RPMI7951 (cell line): ENCODE measurements around the genes THAP11, DPEP2NB and NFATC3.

GRCh38 chr16:67677398-67678328 is 11.0 kb downstream of the C16orf86 start:
- RAMPAGE, long total RNA: no peak

- RAMPAGE, long total RNA: no peak
Observed at GRCh38 chr16:67716090-67716806, 2.9 kb downstream of the GFOD2 start.

GRCh38 chr16:67841997-67842927 is at the start of gene THAP11:
Gene THAP11, plus strand, starts transcription at chr16:67842320.
- RAMPAGE, long total RNA: no peak

- RAMPAGE, long total RNA: no peak
Observed at GRCh38 chr16:67860979-67861499, 11.8 kb upstream of the EDC4 start.

GRCh38 chr16:67862806-67863719 is 9.8 kb upstream of the EDC4 start:
- RAMPAGE, long total RNA: no peak

DNA sequence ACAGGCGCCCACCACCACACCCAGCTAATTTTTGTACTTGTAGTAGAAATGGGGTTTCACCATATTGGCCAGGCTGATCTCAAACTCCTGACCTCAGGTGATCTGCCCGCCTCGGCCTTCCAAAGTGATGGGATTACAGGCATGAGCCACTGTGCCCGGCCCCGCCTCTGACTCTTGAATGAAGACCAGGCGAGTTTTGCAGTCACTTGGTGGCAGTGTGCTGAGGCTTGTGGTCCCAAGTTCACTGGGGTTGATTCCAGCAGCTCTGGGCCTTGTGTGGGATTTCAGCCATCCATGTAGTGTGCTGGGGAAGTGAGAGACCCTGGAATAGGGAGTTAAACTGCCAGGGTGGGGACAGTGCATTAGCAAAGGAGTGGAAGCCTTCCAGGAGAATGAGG is 14.3 kb downstream of the PSKH1 start:
- RAMPAGE, long total RNA: no peak

DNA sequence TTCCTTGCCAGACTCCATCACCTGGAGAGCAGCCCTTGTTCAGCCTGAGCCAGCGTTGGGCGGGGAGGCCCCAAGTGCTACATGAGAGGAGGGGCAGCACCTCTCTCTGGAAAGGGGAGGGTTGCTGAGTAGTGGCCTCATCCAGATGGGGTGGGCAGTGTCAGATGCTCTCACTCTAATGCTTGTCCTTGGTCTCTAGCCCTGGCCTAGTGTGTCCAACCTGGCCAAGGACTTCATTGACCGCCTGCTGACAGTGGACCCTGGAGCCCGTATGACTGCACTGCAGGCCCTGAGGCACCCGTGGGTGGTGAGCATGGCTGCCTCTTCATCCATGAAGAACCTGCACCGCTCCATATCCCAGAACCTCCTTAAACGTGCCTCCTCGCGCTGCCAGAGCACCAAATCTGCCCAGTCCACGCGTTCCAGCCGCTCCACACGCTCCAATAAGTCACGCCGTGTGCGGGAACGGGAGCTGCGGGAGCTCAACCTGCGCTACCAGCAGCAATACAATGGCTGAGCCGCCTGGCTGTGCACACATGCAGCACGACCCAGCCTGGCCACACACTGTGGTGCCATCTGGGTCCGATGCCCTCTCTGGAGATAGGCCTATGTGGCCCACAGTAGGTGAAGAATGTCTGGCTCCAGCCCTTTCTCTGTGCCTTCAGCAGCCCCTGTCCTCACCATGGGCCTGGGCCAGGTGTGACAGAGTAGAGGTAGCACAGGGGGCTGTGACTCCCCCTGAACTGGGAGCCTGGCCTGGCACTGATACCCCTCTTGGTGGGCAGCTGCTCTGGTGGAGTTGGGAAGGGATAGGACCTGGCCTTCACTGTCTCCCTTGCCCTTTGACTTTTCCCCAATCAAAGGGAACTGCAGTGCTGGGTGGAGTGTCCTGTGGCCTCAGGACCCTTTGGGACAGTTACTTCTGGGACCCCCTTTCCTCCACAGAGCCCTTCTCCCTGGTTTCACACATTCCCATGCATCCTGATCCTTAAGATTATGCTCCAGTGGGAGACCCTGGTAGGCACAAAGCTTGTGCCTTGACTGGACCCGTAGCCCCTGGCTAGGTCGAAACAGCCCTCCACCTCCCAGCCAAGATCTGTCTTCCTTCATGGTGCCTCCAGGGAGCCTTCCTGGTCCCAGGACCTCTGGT is 4.2 kb downstream of the CTRL start:
- RAMPAGE, long total RNA: no peak

DNA sequence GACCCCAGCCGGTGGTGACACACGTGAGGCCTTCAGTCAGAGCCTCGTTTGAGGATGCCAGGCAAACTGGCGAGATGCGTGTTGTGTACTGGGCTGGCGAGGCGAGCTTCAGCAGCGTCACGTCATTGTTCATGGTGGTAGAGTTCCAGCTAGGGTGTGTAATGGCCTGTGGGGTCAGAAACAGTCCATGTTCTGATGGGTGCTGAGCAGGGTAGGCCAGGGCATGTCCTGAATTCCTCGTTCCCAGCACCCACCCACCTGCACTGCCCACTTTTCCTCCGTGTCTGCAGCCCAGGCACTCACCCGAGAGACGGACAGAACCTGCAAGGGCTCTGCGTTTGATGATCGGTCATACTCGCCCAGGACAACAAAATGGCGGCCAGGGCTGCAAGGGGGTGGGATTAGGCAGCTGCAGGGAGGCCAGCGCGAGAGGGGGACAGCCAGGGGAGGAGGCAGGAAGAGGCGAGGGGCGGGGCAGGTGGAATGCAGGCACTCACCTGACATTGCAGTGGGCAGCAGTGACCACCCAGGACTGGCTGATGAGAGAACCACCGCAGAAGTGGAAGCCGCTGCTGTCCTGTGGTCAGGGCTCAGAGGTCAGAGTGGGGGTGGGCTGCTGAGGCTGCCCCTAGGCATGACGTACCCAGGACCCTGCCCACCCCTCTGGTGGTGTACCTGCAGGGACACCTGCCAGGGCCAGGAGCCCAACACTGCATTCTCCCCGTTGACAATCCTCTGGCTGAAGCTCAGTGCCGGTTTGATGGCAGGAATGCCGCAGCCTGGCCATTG is 1.0 kb downstream of the CTRL start:
- RAMPAGE, long total RNA: no peak

DNA sequence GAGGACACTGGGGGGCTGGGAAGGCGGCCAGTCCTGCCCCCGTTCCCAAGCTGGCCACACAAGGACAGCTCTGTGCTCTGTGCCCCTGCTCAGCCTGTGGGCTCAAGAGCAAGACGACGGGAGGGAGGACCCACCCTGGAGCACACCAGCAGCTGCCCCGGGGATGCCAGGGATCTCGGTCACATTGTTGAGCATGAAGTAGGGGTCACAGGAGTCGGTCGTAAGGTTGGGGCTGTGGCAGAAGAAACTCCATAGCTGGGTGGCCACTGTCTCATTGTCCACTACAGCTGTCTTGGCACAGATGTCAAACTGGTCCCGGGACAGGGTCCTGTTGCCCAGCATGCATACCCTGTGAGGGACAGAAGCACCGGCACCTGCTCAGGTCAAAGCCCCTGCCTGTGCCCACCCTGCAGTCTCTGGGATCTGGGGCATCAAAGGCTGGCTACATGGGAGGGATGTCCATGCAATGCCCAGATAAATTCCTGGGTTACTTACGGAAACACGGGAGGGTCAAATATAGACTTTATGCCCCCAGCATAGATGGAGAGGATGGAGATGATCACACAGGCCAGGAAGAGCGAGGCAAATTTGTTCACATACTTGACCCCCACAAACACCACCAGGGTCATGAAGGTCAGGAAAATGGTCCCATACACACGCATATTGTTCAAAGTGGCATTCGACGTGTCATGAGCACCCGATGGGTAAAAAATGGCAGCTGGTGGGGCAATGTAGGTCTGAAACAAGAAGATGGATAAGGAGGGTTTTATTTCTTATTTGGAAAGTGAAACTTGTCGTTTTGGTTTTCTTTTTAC is 8.0 kb upstream of the LCAT start:
- RAMPAGE, long total RNA: no peak

DNA sequence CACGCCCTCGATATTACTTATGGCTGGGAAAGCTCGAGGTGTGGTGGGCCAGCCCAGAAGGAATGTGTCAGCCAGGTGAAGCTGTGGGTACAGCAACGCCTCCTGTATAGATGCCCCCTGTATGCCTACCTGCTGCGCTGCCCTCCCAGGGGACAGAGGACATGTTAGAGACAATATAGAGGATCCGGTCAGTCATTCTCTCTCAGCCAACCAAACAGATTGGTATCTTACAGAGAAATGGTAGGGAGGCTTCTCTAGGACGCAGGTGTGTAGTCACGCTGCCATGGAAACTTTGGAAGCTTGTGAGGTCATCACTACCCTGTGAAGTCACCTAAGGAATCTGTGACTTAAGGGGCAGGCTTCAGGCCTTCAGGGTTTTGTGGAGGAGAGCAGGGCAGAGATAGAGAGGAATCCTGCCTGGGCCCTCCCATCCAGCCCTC is at the start of gene DPEP2NB:
TSS of gene DPEP2NB (minus strand) at position 337 of the 440 bp plus-strand sequence.
- RAMPAGE, long total RNA: no peak

DNA sequence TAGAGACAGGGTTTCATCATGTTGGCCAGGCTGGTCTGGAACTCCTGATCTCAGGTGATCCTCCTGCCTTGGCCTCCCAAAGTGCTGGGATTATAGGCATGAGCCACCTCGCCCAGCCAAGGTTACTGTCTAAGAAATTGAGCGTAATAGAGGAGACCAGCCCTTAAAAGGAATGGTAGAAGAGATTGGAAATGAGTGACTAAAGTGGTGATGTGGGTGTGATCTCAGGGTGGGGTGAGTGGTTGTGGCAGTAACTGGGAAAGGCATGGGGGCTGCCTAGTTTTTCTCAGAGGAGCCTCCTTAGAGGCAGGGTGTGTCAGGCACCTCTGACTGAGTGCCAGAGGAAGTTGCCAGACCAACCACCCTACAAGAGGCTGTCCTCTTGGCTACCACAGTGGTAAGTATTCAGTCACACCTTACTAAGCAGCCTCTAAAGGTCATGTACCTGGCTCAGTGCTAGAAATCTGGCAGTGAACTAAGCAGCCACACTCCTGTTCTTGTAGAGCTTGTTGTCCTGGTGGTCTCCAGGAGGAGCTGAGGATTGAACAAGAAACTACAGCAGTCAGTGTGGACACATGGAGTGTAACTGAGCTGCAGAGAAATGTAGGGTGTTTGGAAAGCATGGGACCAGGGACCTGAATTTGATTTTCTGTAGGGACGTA is 8.9 kb downstream of the DUS2 start:
- RAMPAGE, long total RNA: no peak

DNA sequence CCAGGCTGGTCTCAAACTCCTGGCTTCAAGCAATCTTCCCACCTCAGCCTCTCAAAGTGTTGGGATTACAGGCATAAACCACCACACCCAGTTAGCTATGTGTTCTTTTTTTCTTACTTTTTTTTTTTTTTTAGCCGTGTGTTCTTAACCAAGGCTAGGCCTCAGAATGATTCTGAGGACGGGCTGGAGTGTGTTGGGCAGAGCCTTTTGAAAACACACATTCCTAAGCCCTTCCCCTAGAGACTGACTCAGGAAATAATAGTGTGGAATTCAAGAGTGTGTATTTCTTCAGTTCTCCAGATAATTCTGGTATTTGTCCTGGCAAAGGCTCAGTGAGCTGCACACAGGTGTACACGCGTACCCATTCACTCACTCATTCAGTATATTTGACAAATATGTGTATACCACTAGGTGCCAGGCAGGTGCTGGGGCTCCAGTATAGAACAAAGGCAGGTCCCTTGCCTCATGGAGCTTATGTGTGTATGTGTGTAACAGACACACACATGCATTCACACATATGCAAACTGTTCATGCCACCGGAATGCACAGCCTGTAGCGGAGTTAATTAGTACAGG is 19.4 kb upstream of the NFATC3 start:
- RAMPAGE, long total RNA: no peak

DNA sequence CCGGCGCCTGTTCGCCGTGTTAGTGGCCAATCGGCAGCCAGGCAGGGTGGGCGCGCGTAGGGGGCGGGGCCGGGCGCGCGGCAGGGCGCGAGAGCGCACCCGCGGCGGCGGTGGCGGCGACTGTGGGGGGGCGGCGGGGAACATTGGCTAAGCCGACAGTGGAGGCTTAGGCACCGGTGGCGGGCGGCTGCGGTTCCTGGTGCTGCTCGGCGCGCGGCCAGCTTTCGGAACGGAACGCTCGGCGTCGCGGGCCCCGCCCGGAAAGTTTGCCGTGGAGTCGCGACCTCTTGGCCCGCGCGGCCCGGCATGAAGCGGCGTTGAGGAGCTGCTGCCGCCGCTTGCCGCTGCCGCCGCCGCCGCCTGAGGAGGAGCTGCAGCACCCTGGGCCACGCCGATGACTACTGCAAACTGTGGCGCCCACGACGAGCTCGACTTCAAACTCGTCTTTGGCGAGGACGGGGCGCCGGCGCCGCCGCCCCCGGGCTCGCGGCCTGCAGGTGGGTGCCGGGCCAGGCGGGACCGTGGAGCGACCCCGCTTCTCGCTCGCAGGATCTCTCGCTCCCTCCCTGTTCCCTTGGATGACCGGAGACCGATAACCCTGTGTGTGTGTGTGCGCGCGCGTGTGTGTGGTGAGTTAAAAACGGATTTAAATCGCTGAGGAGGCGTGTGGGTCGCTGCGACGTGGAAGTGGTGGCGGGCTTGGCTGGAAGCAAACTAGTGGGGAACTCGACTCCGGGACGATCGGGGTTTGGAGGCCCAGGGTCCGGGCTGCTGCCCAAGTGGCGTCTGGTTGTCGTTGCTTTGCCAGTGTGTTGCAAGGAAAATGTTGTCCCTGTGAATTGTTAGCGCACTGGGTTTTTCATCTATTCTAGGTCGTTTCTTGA is at the start of gene NFATC3:
TSS of gene NFATC3 (plus strand) at position 83 of the 884 bp plus-strand sequence.
- RAMPAGE, long total RNA: no peak

GRCh38 chr16:68091516-68092125 is 6.5 kb downstream of the NFATC3 start:
- RAMPAGE, long total RNA: no peak

GRCh38 chr16:68097190-68097661 is 12.1 kb downstream of the NFATC3 start:
- RAMPAGE, long total RNA: no peak

DNA sequence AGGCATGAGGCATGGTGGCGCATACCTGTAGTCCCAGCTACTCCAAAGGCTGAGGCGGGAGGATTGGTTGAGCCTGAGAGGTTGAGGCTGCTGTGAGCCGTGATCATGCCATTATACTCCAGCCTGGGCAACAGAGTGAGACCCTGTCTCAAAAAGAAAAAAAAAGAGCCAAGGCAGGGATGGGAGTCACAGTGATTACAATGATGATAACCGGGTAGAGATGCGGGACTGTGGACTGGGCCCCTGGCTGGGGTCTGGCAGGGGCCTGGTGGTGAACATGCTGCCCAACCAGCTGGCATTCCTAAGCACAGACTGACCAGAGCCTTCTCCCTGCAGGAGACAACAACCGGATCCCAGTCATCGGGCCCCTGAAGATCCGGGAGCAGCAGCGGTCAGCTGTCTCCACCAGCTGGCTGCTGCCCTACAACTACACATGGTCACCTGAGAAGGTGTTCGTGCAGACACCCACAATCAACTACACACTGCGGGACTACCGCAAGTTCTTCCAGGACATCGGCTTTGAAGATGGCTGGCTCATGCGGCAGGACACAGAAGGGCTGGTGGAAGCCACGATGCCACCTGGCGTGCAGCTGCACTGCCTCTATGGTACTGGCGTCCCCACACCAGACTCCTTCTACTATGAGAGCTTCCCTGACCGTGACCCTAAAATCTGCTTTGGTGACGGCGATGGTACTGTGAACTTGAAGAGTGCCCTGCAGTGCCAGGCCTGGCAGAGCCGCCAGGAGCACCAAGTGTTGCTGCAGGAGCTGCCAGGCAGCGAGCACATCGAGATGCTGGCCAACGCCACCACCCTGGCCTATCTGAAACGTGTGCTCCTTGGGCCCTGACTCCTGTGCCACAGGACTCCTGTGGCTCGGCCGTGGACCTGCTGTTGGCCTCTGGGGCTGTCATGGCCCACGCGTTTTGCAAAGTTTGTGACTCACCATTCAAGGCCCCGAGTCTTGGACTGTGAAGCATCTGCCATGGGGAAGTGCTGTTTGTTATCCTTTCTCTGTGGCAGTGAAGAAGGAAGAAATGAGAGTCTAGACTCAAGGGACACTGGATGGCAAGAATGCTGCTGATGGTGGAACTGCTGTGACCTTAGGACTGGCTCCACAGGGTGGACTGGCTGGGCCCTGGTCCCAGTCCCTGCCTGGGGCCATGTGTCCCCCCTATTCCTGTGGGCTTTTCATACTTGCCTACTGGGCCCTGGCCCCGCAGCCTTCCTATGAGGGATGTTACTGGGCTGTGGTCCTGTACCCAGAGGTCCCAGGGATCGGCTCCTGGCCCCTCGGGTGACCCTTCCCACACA is 5.1 kb upstream of the SLC7A6 start:
- RAMPAGE, long total RNA: no peak

DNA sequence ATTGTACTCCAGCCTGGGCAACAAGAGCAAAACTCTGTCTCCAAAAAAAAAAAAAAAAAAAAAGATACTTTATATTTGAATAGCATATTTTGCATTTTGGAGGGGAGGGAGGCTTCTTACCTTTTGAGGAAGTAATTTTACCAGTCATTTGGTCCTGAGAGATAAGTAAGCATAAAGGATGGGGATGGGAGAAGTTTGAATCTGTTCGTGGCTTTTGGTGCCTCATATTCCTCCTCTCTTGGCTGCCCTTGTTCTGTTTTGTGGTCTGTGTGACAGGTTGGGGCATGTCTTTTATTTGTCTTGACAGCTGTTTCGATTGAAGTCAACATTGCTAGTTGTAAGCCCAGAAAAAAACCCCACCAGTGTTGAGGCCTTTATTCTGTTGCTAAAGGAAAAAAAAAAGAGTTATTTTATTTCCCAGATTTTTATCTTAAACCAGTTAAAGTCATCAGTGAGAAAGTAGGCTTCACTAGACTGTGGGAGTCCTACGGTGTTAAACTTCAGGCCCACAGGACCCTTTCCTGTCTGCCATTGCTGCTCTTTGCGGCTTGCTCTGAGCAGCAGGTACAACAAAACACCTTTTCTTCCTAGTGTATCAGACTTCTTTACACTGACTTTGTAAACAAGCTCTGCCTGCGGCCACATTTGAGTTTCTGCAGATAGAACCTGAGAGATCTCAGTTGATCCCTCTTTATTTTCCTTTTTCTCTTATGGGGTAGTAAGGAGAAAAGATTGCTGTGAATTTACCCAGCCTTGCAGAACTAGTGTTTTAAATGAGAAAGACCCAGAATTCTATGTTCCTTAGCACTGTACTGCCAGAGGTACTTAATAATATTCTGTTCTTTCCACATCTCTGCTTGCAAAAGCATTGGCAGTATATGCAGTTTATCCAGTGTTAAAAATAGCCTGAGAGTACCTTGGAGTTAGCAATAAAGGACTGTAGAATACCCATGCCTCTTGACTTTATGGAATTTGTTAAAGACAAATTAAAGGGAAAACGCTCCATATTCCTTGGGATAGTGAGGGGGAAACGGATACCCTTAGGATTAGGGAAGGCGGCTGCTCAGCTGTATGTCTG is 11.6 kb downstream of the SLC7A6 start:
- RAMPAGE, long total RNA: no peak

- RAMPAGE, long total RNA: no peak
Observed at GRCh38 chr16:68520662-68521268, 18.3 kb upstream of the ZFP90 start.

DNA sequence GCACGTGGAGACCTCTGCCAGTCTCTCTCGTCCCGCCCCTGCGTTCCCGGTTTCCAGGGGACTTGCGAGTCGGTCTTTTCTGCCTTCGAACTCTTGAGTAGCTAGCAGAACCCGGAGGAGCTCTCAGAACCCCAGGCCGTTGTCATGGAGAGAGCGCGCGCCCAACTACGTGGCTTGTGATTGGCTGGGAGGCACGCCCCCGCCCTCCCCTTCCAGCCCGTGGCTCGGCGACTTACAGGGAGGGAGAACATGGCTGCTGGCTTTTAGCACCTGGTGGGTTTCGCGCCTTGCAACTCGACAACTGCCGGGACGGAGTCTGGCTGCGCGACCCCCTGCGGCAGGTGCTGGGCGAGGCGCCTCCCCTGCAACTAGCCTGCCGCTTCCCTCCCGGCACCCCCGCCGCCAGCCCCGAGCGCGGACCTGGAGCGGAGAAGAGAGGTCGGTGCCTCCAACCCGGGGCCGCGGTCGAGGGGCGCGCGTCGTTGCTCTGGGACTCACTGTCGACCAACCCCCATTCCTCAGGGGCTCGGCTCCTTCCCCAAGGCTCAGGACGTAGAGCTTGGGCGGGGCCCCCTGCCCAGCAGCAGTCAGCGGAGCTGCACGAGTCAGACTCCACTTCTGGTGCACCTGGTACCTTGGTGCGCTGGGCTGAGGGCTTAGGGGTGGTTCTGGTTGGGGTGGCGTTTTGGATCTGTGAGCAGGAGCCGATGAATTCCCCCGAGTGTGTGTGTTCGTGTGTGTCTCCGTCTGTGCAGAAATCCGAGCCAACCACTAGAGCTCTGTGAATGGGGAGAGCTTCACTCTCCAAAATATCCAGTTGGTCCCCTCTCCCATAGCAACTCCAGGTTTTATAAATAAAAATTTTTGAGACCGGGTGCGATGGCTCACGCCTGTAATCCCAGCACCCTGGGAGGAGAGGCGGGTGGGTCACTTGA is 8.9 kb upstream of the ZFP90 start:
- RAMPAGE, long total RNA: no peak

DNA sequence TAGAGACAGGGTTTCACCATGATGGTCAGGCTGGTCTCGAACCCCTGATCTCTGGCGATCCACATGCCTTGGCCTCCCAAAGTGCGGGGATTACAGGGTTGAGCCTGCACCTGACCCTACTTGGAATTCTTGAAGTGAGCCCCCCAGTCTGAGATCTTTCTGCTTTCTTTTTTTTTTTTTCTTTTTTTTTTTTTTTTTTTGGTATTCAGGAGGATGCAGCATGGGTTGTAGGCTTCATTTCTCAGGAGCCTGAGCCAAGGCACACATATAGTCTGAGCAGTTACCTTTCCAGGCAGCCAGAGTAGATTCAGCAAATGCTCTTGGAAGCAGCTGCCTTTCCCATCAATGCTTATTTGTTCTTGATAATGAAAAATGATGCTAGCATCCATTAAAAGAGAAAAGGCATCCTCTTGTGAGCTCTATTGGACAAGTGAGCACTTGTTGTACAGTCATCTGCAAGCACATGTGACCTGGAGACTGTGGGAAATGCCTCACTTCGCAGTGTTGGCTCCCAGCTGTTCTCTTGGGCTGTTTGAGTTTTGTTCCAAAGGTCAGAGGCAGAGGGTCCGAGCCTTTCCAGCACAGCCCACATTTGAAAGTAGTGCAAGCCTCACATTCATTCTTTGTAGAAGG is 49.4 kb downstream of the CDH1 start:
- RAMPAGE, long total RNA: no peak